GM19239 (cell line): ENCODE measurements around a stretch of chr17.

GRCh38 chr17:68598424-68599013, 2.6 kb downstream of the FAM20A start:
- RRBS: no CpG with 5 or more reads among the region's 6 CpGs

DNA sequence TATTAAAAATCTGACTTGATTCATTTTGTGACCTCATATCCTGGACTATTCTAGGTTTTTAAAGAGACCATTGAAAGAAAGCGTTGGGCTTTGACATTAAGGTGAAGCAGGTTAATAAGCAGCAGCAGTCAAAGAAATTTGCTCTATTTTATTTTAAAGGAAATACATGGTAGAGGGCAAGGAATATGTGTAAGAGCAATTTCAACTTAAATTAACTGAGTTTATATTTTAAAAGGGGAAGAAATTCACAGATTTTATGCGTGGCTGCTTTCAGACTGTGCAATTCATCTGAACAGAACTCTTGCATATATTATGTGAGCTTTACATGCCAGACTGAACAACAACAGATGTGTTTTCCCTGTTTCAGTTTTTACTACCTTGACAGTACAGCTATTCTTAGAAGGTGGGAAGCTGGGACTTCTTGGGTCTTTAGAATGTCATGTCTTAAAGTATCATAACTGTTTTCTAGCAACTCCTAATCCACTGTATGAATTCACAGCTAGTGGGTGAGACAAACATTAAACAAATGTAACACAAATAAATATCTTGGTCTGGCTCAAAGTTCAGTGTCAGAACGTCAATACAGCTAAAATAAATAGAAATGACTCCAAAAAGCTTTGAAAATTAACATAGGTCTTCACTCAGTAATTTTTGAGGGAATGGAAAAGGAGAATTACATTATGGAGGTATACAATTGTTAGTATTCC, 10.5 kb upstream of the FAM20A start:
- RRBS: no CpG with 5 or more reads among the region's 3 CpGs

DNA sequence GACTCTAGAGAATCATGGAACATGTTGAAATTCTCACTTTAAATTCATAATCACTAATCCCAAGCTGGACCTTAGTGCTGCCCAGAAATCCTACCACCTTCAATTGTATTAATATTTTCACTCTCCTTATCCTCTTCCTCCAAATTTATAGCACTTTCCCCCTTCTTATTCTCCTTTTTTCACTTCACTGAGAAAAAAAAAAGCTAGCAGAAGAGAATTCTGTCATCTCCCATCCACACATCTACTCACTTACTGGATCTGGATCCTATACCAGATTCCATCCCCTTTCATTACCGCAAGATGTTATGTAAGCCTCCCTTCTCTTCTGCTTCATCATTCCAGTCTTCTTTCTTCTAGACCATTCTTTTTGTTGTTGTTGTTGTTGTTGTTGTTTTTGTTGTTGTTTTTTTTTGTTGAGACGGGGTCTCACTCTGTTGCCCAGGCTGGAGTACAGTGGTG, 131.2 kb downstream of the ABCA8 start:
- RRBS: no CpG with 5 or more reads among the region's 2 CpGs

DNA sequence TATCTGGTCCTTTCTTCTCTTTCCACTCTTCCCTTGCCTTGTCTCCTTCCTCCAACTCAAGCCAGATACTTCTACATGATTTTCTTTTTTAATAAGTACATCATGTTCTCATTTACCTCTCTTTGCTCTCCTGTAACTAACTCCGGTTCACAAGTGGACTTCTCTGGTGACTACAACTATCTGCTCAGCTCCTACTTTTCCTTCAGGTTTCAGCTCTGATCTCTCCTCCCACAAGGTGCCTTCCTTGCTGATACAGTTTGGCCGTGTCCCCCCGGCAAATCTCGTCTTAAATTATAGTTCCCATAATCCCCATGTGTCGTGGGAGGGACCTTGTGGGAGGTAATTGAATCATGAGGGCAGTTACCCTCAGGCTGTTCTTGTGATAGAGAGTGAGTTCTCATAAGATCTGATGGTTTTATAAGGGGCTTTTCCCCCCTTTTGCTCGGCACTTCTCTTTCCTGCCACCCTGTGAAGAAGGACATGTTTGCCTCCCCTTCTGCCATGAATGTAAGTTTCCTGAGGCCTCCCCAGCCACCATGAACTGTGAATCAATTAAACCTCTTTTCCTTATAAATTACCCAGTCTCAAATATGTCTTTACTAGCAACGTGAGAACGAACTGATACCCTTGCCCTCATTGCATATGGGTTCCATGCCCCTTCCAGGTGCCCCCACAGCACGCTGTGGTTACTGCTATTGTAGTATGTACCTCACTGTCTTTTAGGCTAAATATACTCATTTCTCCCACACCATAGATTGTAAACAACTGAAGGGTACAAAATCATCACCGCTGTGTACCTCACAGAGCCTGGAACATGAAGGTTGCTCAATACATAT, 5.0 kb upstream of the ABCA9 start:
- RRBS: no CpG with 5 or more reads among the region's 10 CpGs

DNA sequence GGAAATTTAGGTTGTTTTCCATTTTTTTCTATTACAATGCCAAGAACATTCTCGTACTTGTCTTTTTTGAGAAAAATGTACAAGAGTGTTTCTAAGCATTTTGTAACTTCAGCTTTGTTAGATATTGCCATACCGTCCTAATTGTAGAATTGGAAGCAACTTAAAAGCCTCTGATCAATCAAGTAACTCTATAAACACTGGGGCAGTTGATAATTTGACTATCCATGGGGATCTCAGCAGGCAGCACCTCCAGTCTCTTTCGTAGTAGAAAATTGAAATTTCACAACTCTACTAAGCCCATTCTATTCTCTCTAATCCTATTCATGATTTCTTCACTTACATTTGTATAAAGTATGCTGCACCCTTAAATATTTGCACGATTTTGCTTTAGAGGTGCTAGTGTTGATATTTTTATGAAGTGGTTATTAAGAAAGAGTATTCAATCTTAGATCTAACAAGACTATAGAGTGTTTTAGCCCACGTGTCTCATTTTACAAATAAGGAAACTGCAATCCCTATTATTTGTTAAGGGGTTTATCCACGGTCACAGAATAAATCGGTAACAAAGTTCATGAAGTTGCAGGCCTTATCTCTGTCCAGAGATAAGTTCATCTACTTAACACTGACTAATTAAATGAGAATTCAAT, 11.0 kb downstream of the ABCA6 start:
- RRBS: no CpG with 5 or more reads among the region's 7 CpGs

- RRBS: no CpG with 5 or more reads among the region's 8 CpGs
These were observed 1.5 kb downstream of the ABCA5 start for GRCh38 chr17:69325460-69325850.

DNA sequence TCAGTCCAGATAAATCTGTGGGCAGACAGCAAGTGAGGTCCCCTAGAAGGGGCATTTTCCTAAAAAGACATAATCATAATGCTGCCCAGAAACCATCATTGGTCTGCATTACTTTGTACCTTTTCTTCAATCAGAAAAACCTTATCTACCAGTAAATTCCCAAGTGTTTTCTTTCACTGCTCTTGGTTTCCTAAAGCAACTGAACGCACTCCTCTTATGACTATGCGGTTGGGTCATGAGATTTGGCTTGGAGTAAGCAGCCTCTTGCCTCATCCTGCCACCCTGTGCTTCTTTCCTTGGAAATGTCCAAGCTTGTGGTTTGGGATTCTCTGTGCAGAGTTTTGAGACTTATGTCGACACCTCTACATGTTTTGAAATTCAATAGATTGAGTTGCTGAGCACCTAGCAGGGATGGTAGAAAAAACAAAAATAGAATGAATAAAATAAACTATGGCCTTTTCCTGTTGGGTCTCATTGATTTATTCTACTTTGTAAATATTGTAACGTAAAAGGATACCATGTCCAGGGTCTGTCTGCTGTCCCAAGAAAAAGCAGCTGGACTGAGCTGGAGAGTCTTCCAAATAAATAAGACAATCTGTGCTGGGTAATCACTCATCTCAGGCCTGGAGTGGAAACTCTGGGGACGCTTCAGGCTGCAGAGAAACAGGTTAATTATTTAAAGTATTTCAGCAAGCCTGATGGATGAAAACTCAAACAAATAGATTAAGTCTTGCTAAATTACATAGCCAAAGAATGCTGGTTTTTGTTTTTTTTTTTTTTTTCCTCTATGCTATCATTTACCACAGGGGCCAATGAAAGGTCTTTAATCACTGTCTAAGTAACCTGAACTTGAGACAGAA, 31.3 kb upstream of the KCNJ2 start:
- RRBS: no CpG with 5 or more reads among the region's 5 CpGs

GRCh38 chr17:71544873-71545375, 575.9 kb upstream of the SOX9 start:
- RRBS: no CpG with 5 or more reads among the region's 5 CpGs

GRCh38 chr17:72123913-72124525, 3.2 kb downstream of the SOX9 start:
- RRBS: 32% methylated on average over 16 of the region's 40 CpGs

- RRBS: no CpG with 5 or more reads among the region's 34 CpGs
These were observed 221.9 kb downstream of the SOX9 start for GRCh38 chr17:72342385-72343436.

DNA sequence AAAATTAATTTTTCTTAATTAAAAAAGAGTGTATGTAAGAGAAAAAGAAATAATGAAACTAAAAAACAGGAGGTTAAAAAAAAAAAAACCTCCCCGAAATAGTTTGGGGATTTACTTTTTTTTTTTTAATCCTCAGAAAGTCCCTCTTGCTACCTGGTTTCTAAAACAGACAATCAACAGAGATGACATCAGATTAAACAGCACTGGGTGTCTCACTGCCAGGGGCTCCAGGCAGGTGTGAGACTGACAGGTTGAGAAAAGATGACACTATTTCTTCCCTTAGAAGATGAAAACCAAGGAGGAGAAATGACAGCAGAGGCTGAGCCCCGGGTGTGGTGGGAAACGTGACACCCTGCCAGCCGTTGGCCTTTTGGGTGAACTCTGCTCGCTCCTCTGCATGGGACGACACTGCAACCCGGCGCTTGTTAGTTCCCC, 301.5 kb downstream of the SOX9 start:
- RRBS: 7% methylated on average over 6 of the region's 8 CpGs

DNA sequence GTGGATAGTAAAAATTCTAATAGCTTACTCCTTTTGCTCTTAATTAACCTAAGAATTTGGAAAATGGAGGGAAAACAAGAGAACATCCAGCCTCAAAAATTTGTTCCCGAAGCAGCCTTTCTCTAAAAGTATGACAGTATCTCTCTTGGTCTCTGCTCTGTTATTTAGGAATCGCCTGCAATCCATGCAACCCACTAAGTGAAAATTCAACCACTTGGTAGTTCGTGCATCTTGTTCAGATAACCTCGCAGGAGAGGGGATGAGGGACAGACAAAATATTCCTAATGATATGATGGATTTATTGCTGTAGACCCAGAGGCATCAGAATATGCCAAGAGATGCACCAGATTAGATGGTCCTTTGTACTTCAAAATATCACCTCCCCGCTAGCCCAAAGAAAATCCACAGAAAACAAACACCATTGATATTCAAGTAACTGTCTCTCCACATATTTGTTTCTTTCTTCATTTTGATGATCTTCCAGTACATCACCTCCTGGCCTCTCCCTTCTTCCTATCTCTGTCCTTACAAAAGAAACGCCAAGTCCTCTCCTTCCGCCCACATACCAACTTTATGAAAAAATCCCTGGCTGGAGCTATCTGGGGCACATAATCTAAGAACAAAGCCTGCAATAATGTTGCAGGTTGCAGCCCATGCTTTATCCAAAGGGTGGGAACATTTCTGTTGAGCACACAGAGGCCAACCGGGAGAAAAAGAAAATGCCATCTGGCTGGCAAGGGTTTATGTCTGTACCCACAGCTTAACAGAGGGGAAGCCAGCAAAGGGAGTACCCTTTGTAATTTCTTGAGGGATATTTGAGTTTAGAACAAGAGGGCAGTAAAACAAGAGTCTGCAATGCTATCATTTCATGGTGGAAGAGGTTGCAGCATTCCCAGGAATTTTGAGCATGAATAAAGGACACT, 409.4 kb downstream of the SOX9 start:
- RRBS: no CpG with 5 or more reads among the region's 8 CpGs

DNA sequence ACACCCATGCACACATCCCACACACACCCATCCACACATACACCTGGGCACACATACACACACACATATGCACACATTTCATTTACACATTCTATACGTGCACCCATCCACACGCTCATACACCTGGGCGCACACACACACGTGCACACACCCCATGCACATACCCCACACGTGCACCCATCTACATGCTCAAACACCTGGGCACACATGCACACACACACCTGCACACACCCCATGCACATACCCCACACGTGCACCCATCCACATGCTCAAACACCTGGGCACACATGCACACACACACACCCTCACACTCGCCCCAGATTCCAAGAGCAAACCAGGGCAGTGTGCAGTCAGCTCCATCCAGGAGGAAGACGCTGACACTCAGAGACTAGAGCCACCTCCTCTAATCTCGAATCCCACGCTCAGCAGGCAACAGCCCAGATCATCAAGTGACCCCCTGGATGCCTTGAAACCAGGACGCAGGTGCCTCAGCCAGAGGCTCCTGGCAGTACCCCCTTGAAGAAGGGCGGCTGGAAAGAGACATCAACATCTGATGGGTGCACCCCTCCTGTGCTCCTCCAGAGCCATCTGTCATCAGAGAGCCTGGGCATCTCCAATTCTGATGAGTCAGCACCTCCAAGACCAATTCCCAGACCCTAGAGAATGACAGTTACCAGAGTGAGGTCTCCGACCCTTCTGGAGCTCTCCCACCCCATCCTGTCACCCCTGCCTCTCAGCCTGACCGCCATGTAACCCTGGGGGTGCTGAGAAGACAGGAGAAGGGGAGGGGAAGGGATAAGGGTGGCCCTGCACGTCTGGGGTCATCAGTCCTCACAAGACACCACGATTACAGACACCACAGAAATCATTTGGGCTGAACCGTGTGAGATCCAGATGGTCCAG, 433.5 kb downstream of the SOX9 start:
- RRBS: no CpG with 5 or more reads among the region's 17 CpGs

- RRBS: 1% methylated on average over 17 of the region's 55 CpGs
These were observed 470.6 kb downstream of the SOX9 start for GRCh38 chr17:72591178-72592020.

GRCh38 chr17:72609410-72609994, 483.0 kb downstream of the SLC39A11 start:
- RRBS: no CpG with 5 or more reads among the region's 3 CpGs

DNA sequence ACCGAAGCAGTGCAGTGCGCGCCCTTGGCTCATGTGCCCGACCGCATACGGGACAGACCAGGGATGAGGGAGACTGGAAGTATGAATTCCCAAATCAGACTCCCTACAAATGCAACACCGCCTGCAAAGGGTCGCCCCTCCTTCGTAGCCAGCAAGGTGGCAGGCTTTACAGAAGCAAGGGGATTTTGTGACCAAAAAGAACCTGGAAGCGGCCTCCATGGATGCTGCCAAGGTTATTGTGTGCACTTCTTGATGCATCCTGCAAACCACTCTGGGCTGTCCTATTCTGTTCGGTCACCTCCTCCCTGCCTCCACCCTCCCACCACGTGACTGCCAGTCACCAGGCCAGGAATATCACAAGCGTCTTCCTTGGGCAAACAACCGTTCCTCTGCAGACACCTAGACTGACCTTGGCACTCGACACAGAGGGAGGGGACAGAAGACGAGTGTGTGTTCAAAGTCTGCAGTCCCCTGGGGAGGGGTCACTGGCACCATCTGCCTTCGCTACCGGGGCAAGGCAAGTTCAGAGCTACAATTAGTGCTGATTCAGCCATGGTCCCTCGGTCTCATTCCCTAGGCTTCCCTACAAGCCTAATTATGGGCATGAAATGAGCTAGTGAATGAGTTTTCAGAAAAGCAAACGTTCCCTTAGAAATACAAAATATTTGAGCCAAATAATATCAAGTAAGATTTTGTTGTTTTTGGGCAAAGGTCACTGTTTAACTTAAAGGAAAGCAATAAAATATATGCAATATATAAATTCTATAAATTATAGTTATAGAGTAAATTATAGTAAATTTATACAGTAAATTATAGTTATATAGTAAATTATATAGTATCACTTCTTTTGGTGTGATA, 460.2 kb downstream of the SLC39A11 start:
- RRBS: no CpG with 5 or more reads among the region's 20 CpGs

DNA sequence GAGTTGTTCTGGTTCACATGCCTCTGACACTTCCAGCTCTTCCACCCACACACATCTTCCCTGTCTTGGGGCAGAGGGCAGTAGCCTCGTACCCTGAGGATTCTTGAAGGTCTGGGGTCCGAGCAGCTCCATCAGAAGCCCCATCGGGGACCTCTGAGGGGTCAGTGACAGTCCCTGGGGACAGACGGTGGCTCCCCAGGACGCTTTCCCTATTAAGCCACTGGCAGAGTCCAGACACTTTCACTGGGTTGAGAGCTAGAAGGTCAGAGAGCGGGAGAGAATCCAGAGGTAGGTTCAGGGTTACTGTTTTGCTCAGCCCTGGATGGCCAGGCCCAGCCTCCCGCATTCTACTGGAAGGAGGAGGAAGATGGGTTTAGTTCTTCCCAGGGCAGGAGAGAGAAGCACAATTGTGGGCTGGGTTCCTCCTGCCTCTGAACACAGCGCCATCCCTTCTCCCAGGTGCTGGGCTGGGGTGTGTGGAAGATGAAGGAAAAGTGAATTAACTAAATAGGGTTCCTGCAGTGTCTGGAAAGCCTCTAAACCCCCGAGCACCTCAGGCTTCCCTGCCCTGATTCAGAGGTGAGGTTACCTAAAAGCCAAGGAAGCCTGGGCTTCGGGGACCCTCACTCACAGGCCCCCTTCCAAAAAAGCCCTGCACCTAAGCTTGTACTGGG, 452.8 kb downstream of the SLC39A11 start:
- RRBS: no CpG with 5 or more reads among the region's 10 CpGs

DNA sequence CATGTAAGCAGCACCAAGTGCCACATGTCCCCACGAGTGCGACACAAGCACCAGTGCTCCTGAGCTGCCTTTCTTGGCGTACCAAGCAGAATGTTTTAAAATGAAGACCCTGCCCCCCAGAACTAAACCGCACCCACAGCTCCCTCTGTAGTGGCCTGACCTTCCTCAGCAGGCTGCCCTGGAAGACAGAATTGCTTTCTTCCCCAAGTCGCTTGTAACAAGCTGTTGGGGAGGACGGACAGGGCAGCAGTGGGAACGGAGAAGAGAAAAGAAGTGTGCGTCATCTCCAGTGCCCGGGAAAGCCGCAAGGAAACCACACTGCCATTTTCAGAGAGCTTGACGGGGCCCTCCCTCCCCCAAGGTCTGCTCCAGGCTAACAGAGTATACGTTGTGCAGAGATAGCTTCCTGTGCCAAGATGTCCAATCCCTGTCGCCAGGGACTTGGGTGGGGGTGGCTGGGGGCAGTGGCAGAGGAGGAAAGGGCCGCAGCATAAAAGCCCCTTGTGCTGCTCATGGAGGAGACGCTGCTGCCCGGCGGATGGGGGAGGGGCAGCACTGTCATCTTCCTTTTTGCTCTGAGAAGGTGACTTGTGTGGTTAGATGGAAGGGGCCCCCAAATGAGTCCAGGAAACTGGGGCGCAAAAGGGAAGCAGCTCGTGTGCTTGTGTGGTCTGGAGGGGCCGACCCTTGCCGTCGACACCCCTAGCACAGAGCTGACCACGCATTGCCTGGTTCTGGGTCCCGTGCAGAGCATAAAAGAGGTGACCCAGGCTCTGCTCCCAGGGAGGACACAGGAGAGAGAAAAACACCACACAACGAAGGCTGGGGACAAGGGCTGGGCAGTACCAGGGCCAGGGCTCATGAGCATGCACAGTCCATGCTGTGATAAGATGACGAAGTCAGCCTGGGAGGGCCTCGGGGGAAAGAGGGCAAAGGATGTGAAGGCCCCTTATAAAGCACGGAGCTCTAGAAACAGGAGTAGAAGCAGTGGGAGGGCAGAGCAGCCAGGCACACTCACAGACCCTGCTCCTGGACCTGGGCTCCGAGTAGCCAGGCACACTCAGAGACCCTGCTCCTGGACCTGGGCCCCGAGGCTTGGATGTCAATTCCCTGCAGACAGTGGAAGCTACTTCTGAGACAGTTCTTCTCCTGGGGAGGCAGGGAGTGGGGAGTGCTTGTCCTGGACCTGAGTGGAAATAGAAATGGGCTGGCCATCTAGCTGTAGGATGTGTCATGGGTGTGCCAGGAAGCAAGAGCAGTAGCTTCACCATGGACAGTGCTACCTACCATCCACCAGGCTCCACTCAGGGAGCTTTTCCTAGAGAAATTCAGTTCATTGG, 372.7 kb downstream of the SLC39A11 start:
- RRBS: no CpG with 5 or more reads among the region's 30 CpGs

DNA sequence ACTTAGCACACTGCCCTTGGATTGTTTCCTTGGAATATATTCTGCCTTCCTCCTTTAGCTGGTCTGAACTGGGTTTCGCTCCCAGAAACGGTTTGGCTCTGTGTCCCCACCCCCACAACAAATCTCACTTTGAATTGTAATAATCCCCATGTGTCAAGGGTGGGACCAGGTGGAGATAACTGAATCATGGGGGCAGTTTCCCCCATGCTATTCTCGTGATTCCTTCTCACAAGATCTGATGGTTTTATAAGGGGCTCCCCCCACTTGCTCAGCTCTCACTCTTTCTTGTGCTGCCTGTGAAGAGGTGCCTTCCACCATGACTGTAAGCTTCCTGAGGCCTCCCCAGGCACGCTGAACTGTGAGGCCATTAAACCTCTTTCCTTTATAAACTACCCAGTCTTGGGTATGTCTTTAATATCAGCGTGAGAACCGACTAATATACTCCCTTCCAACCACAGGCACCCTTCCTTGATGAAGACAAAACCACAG, 218.8 kb downstream of the SLC39A11 start:
- RRBS: no CpG with 5 or more reads among the region's 6 CpGs

DNA sequence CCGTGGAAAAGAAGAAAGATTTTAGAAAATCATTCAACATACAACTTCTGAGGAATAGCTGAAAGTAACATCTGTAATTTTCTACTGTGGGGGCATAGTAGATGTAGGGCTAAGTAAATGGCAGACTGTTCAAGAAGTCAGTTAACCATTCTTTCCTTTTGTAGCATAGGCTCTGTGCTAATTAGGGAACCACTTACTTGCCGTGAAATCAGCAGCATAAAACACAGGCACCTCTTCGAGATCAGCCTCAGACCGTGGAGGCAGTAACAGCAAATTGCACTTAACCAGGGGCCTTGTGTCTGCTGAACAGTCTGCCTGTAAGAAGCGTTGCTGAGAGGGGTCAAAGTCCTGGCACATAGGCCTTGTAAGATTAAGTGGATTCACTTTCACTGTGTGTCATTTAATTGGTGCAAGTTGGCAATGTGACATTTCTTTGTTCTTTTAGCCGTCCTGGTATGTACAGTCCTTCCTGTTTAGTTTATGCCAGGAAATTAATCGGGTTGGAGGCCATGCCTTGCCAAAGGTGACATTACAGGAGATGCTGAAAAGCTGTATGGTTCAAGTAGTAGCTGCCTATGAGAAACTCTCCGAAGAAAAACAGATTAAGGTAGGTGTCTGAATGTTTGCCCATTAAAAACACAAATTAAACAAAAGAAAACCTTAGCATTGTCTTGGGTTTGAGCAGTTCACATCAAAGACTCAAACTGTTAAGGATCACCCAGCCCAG, 10.5 kb downstream of the COG1 start:
- RRBS: no CpG with 5 or more reads among the region's 8 CpGs